Mesangial cell (primary cell): ENCODE measurements around a stretch of chr20.

DNA sequence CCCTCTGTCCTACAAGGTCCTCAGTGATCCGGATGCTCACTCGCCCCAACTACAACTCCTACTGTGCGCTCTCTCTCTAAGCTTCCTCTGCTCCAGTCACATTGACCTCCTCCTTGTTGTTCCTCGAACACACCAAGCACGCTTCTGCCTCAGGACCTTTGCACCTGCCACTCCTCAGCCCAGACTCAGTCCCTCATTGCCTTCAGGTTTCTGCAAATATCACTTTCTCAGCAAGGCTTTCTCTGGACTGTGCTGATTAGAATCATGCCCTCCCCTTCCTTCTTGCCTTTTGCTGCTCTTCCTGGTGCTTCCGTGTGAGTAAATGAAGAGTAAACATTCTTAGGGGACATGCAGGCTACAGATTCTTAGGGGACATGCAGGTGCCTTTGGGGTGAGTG, 41.6 kb downstream of the SULF2 start:
- RAMPAGE, long total RNA = no peak

DNA sequence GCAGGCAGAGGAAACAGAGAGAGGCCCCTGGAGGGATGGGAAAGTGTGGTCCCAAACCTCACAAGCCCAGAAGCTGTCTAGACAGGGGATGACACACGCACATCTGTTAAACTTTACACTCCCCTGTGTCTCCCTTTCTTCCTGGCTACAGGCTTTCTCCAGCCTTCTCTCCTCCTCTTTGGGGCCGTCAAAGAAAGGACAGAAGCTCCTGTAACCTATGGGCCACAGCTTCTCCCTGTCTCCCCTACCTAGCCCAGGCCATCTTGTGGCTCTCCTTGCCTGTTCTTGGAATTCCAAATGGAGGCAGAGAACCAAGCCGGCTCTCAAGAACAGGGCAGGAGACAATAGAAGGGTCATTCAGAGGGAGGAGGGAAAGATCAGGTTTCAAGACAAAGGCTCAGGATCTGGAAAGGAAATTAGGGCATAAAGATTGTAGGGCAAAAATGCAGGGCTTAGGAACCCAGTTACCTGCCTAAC, 19.2 kb downstream of the SULF2 start:
- RAMPAGE, long total RNA = no peak

- RAMPAGE, long total RNA = no peak
Observed at GRCh38 chr20:47809705-47810250, 24.5 kb upstream of the SULF2 start.

GRCh38 chr20:47858136-47858592, 72.9 kb upstream of the SULF2 start:
- RAMPAGE, long total RNA = no peak

- RAMPAGE, long total RNA = no peak
Observed at GRCh38 chr20:48120082-48120495, 334.8 kb upstream of the SULF2 start.

DNA sequence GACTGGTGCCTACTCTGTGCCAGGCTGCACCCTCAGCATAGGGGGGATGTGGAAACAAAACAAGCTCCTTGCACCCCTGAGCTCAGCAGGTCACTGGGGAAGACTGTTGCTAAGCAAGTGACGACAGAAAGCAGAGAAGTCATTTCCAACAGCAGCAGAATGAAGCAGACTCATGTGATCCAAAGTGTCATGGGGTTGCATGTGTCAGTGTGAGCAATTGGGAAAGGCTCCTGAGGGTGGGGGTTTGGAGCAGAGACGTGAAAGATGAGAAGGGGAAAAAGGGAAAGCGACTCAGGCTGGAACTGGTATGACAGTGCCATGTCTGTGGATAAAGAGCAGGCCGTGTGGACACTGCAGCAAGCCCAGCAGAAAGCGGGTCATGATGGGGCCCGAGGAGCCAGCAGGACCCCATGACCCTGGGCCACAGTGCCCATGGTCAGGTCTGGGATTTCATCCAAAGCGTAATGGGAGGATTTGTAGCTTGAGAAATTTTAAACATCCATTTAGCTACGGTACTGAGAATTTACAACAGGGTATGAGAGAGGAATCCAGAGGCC, 363.8 kb downstream of the PREX1 start:
- RAMPAGE, long total RNA = no peak

- RAMPAGE, long total RNA = no peak
Observed at GRCh38 chr20:48541506-48541749, 286.4 kb downstream of the PREX1 start.

GRCh38 chr20:48649276-48649556, 178.6 kb downstream of the PREX1 start:
- RAMPAGE, long total RNA = no peak

- RAMPAGE, long total RNA = no peak
Observed at GRCh38 chr20:48682355-48683180, 145.2 kb downstream of the PREX1 start.

DNA sequence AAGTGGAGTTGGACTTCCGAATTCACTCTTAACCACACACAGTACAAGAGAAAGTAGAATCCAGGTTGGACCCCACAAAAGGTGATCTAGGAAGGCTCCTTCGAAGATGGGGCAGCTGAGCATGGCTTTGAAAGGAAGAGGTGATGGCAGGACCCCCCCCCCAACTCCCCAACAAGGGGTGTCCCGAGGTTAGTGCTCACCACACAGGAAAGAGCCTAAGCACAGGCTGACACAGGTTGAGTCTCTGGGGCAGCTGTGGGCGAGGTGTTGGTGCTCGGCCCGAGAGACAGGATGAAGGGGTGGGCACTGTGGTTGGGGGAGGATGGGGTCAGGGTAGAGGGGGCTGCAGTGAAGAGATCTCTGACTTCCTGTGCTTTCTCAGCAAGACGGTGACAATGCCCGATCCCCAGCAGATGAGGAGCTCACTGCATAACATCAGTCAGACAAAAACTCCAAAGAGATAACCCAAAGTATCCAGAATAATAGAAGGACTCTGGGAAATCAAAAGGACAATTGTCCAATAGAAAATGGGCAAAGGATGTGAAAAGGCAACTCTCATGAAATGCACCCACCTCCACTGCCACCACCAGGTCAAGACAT, 108.5 kb downstream of the PREX1 start:
- RAMPAGE, long total RNA = no peak

GRCh38 chr20:48730982-48731343, 96.8 kb downstream of the PREX1 start:
- RAMPAGE, long total RNA = no peak

GRCh38 chr20:48770606-48771001, 57.2 kb downstream of the PREX1 start:
- RAMPAGE, long total RNA = no peak

- RAMPAGE, long total RNA = no peak
Observed at GRCh38 chr20:48782639-48783489, 44.9 kb downstream of the PREX1 start.

DNA sequence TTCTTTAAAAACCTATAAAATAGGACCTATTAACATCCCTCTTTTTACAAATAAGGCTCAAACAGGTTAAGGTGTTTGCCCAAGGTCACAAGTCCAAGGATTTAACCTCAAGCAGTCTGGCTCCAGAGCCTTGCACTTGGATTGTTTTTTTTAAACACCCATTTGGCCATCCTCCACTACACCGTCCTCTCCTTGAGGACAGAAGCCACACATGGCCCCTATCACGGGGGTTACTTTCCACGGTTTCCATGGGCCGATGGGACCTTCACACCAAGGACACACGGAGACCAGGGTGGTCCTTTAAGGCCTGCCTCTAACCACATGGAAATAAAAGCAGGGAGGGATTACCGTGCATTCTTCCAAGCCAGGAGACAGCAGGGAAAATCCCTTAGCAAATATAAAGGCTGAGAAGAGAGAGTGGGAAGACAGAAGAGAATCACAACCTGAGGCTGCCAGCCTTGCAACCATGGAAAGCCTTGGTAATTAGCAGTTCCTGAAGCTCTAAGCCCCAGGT, 3.1 kb downstream of the PREX1 start:
- RAMPAGE, long total RNA = no peak

DNA sequence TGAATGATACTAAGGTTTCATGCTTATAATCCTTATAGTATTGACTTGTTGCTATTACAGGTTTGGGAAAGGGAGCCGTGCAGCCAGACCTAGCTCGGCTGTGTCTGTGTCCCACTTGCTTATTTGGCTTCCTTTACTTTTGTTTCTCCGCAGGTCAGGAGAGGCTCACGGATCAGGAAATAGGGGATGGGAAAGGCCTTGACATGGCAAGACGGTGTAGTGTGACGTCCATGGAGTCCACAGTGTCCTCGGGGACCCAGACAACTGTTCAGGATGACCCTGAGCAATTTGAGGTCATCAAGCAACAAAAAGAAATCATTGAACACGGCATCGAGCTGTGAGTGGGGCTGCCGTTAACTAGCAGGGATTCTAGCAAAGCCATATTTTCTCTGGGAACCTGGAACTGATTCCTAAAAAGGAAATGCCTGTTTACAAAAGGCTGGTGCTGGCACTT, 54.4 kb downstream of the ARFGEF2 start:
- RAMPAGE, long total RNA = no peak

GRCh38 chr20:49035452-49036334, 10.4 kb upstream of the CSE1L start:
- RAMPAGE, long total RNA = no peak

GRCh38 chr20:49104915-49105262, 58.8 kb downstream of the CSE1L start:
- RAMPAGE, long total RNA = no peak

DNA sequence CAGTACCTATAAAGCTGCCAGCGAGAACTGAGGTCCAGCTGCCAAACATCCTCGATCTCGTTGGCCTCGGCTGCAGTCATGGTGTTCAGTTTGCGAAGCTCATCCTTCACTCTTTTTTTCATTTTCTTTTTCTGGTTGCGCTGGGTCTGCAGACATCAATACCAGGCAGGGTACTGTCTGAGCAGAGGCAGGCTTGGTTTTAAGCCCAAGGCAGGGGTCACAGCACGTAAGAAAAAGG, 22.1 kb downstream of the ZNFX1 start:
- RAMPAGE, long total RNA = no peak

GRCh38 chr20:49256922-49257149, 21.0 kb downstream of the ZNFX1 start:
- RAMPAGE, long total RNA = no peak

- RAMPAGE, long total RNA = start-site peak on the plus strand at chr20:49278639-49278643, 615 reads
Observed at GRCh38 chr20:49278536-49279414, 918 bp upstream of the ZNFX1 start.